Endometrial microvascular endothelial cells (primary cell): ENCODE measurements around the gene CMIP.

GRCh38 chr16:77190107-77190820 lies 726 bp upstream of the MON1B start:
- RAMPAGE, long total RNA, result no peak

GRCh38 chr16:77499409-77500164 lies 64.8 kb upstream of the ADAMTS18 start:
- RAMPAGE, long total RNA, result no peak

DNA sequence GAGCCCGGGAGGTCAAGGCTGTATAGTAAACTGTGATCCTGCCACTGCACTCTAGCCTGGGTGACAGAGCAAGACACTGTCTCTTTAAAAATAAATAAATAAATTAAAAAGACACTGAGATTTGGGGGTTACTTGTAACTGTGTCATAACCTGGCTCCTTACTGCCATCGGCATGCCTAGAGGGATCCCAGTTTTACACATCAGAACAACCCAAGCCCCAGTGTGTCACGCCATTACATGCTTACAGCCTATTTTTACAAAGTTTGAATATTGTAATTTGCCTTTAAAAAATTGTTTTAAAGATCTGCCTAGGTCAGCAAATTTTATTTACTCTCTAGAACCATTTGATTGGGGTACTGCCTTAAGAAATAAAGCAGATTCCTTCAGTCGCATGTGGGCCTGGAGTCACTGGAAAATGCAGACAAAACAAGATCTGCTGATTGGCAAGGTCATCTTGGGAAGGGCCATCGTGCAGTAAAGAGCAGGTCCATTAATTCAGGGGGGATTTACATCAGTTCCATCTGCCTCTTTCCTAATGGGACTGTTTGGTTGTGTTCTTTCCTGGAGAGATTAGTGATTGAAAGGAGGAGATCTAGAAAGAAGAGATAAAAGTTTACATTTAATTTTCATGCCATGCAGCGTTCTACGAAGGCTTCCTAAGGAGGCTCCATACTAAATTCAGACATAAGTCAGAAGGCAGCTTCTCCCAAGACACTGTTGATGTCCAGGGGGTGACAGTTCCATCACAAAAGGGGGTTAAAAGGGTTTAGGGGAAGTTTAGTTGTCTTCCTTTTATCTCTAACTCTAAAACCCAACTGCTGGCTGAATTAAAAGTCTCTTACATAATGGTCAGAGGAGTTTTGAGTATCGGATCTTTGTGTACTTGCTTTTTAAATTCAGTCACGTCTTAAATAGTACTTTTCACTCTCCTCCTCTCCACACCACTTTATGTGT lies 567.0 kb downstream of the WWOX start:
- RAMPAGE, long total RNA, result no peak

GRCh38 chr16:79272288-79272794 lies 328.2 kb downstream of the MAF start:
- RAMPAGE, long total RNA, result no peak

- RAMPAGE, long total RNA, result no peak
These were observed 315.9 kb downstream of the MAF start for GRCh38 chr16:79284775-79284997.

DNA sequence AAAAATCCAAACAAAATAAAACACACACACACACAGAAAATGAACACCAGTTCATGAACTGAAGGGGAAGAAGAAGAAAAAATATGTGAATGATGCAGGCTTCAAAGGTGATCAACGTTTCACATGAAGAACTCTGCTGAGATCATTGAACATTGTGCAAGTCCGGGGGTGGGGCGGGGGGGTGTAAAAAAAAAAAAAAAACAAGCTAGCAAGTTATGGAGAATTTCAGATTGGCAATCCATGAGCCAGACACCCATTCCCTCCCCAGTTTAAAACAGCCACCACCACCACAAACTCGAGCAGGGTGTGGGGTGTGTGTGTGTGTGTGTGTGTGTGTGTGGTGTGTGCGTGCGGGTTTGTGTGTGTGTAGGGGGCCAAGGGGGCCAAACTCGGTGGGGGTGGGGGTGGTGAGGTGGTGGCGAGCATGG lies 2.3 kb downstream of the MAF start:
- RAMPAGE, long total RNA, result no peak

- RAMPAGE, long total RNA, result no peak
These were observed 1.0 kb upstream of the MAF start for GRCh38 chr16:79601486-79602055.

DNA sequence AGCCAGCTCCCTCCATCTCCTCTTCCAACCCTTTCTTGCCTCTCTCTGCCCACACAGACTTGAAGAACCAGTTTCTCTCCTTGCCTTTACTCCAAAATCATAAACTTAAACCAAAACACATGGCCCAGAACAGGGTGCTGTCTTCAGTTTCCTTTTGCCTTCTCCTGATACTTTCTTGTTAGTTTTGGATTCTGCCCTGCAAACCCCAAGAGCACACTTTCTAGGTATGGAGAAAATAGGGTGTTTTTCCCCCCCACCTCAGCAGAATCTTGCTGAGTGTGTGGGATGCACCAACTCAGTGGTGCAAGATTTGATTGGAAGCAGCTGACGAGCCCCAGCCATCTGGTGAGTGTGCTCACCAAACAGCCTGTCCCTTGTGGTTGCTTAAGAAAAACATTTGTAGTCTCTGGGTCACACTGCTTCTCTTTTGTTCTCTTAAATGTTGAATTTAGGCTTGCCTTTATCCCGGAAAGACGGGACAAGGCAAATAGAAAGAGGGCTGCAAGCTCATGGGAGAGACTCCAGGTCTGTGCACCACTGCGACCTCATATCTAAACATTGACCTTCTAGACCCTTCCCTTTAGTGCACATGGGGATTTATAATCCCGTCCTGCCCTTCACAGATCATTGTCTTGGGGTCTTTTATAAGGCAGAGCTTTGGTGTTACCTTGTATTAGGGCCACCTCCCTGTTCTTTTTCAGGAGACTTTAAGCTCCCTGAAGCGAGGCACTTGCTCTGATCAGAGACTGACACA lies 176.0 kb upstream of the MAF start:
- RAMPAGE, long total RNA, result no peak

- RAMPAGE, long total RNA, result no peak
These were observed 133.4 kb upstream of the DYNLRB2 start for GRCh38 chr16:80407206-80407903.

DNA sequence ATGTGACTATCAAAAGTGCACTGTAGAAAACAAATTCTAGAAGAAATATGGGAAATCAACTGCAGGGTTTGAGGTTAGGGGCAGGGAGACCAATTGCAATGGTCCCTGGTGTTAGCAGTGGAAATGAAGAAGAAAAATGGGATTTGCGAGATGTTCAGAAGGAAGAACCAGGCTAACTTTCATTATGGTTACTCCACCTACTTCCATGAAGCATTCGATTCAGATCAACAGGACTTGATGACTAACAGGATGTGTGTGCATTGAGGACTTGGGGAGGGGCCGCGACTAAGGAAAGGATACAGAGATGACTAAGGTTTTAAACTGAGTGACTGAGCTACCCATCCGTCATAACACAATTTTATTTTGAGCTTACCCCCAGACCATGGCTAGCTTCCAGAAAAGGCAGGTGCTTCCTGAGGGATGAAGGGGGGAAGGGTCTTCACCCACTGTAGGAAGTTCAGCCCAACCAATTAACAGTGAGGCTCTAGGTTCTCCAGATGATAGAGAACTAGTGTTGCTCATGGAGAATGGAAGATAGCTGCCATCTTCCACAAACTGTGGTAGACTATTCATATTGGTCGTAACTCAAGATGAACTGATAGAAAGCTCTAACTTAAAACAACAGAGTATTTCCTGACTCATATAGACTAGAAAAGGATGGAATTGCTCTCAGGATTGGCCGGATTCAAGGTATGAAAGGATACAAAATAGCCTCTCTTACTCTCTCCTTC lies 2.6 kb upstream of the CDYL2 start:
- RAMPAGE, long total RNA, result no peak

GRCh38 chr16:80993142-80993801 lies 13.4 kb downstream of the CMC2 start:
- RAMPAGE, long total RNA, result no peak

- RAMPAGE, long total RNA, result no peak
These were observed 617 bp downstream of the ATMIN start for GRCh38 chr16:81036020-81036898.

GRCh38 chr16:81043937-81045024 lies 8.6 kb downstream of the ATMIN start:
- RAMPAGE, long total RNA, result no peak

- RAMPAGE, long total RNA, result no peak
These were observed 60.5 kb upstream of the CMIP start for GRCh38 chr16:81383735-81384788.

DNA sequence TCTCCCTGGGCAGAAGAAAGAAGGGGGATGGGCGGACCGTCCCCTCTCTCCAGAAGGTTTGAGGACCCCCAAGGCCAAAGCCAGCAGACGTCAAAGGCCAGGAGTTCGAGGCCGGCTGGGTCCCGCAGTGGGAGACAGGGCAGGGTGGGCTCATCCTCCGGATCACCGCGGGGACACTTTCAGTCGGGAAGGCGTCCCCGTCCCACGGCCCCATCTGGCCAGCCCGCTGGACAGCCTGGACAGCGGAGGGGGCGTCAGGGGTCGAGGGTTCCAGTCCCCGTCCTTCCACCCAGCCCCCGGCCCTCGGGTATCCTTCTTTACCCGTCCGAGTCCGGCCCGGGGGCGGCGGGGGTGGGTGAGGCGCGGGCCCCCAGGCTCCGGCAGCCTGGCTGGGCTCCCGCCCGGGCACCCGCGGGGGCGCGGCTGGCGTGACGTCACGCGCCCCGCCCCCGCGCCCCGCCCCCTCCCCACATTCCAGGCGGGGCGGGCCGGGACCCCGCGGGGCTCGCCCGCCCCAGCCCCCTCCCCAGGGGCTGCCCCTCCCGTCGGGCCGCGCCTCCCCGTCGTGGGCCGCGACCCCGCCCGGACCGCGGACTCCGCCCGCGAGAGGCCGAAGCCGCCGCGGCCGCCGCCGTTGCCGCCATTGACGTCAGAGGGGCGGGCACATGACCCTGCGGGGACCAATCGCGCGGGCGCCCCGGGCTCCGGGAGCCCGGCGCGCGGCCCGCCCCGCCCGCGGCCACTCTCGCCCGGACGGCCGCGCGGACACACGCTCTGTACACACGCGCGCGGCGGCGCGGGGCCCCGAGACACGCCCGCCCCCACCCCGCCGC lies at the start of gene CMIP:
Gene CMIP, plus strand, starts transcription at position 742 of the 833 bp plus-strand sequence.
- RAMPAGE, long total RNA, result no peak

DNA sequence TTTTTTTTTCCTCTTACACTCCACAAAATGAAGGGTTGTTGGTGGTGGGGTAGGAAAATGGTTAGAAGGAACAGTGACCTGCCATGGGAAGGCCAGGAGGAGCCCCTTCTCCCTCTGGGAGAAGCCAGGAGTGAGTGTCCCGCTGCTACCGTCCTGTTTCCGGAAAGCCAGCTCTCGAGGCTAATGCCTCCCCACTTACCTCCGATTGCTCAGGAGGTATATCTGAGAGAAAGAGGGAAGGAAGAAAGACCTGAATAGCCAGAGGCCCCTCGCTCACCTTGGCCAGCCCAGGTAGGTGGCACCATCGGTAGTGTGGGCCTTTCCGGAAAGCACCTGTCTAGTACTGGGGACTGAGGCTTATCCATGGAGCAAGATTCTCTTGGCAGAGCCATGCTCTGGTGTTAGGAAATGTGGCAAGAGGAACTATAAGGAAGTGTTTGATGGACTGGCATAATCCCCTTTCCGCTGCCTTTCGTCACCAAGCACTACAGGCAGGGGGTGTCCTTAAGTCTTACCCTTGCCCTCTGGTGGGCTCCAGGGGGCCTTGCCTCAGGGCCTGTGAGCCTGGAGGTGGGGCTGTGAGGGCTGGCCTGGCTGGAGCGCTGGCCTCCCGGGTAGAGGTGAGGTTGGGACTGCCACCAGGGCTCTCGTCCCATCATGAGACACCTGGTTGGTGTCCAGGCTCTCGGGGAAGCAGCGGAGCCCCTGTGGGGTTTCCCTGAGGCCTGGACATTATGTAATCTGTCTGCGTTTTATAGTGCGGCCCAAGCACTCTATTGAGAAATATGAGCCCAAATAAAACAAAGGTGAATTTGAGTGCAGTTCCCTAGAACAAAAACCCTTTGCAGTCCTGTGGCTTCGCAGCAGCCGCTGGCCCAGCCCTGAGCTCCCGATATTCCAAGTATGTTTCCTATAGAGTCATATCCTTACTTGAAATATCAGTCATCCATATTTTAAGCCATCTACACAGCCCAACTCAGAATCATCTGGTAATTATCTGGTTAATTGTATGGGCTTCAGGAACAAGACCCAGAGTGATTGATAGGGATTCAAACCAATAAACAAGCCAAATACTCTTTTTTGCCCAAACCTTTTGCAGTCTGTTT lies 3.0 kb downstream of the CMIP start:
- RAMPAGE, long total RNA, result no peak

- RAMPAGE, long total RNA, result no peak
These were observed 16.3 kb downstream of the CMIP start for GRCh38 chr16:81460796-81461515.

DNA sequence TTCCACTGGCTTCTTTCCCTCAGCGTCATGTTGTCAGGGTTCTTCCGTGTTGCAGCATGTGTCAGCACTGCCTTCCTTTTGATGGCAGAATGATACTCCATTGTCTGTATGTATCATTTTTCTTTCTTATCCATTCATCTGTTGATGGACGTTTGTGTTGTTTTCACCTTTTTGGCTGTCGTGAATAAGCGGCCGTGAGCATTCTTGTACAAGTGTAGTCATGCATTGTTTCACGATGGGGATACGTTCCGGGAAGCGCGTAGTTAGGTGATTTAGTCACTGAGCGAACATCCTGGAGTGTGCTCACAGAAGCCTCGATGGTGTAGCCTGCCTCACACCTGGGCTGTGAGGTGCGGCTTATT lies 136.4 kb downstream of the CMIP start:
- RAMPAGE, long total RNA, result no peak

- RAMPAGE, long total RNA, result no peak
These were observed 137.1 kb downstream of the CMIP start for GRCh38 chr16:81581733-81582159.

DNA sequence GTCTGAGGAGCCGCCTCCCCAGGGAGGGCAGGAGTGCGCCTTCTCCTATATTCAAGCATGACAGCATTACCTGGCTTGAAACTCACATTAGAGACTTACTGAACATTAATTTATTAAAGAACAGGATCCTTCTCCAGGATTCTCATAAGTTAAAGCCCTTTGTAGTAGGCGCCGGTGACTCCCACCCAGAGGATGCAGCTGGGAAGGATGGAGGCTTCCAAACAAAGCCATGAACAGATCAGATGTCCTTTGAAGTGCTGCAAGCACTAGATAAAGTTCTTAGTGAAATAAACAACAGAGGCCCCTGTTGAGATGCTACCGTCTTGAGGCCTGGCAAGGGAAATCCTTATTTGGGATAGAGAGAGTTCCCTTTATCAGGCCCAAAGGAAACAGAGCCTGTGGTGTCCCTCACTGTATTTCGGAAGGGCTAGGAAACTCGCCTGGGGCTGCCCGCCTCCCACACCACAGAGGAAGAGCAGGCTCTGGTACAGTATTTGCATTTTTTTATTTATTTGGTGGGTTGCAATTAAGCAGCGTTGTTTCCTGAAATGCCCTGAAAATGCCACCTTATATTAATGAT lies 144.4 kb upstream of the PLCG2 start:
- RAMPAGE, long total RNA, result no peak